GM12891 (cell line): ENCODE measurements around a stretch of chr17.

GRCh38 chr17:39709470-39710608, 10.0 kb downstream of the ERBB2 start:
- RRBS = 96% methylated on average over 3 of the region's 23 CpGs

DNA sequence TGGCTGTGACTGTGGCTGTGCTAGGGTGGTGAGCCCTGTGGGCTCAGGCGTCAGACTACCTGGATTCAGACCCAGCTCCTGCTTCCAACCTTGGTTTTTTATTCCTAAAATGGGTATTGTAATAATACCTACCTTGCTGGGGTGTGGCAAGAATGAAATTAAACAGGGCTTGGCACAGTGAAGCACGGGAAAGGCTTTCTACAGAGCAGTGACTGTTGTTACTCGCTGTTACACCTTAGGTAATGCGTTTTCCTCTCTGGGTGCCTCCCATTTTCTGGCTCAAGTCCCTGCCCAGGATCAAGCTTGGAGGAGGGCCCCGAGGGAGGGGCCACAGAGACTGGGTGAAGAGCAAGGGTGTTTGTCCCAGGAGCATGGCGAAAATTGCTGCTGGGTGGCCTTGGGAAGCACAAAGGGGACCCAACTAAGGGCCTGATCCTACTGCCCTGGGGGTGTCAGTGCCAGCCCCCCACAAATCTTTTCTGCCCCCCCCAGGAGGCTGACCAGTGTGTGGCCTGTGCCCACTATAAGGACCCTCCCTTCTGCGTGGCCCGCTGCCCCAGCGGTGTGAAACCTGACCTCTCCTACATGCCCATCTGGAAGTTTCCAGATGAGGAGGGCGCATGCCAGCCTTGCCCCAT, 13.4 kb downstream of the MIEN1 start:
- RRBS = no CpG with 5 or more reads among the region's 10 CpGs

- RRBS = 98% methylated on average over 5 of the region's 25 CpGs
These were observed 5.5 kb downstream of the MIEN1 start for GRCh38 chr17:39724519-39725600.

DNA sequence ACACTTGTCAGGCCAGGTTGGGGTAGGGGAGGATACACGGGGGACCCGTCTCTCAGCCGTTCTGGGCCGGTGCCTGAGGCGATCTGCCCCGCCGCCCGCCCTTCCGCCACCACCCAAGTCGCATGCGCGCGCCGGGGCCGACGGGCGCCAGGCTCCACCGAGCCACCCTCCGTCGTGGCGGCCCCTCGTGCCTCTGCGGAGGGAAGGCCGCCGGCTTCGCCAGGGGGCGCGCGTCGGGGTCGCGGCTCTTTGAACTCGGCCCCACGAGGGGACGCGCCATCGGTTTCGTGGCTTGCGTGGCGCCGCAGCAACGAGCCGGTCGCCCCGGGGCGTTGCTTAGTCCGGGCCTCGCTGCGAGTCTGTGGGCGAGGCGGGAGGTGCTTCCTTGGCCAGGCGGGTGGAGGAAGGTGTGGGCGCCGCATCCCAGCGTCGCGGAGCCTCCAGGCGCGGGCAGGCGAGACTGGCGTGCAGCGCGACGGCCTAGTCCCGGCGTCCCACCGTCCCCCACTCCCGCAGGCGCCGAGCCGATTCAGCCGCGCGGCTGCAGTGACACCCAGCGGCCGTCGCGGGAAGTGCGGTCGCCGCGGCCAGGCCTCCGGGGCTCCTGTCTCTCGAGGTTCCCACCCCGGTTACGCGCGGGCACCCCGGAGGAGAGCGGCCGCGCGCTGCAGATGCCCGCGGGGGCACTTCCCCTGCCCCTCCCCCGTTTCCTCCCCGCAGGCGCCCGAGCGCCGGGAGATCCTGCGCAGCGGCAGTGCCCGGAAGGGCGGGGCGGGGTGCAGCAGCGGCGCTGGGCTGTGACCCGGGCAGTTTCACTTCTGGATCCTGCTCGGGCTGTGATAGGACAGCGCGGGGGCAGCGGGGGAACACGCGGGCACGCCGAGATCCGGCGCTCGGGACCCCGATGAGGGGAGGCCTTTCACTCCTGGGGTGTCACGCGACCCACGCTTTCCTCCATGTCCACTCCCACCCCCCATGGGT, 16.4 kb downstream of the GRB7 start:
- RRBS = 1% methylated on average over 46 of the region's 124 CpGs

DNA sequence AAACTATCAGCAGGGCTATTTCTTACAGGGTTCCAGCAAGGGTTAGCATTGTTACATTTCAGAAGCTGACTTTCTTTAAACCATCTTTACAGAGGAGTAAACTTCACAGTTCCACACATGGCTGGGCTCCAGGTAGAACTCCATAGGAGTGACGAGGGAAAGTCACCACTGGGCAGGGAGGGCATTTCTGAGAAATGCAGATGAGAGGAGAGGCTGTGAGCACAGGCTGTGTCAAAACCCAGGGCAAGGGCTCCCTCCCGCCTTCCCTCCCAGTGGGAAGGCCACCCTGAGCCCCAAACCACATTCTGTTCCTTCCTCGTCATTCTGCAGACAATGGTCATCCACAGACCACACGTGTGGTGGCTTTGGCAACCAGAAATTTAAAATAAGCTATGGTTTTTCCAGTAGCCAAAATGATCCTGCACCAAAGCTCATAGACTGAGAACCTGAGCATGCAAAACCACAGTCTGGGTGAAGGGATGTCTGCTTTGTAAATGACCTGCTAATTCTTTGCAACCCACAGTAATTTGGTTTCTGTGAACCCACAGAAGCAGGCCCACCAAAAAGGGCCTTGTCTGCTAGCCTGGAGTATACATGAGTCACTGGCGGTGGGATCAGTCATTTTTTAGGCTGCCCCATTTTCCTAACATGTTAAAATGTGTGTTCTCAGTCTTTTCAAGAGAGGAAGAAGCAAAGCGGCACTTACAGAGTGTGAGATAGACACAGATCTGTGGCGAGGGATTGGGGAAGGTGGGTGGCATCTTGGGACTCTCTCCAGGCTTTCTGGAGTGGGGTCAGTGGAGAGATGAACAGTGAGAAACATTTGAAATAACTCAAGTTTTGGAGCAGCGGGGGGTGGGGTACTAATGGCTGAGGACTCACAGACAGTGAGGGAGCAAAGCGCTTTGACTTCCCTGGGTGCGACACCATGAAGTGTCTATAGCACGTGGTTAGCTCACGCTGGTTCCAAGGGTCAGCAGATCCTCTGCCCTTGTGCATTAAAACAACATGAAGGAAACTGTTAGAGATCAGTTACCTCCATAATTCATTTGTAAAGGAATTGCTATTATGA, 20.4 kb downstream of the GRB7 start:
- RRBS = no CpG with 5 or more reads among the region's 12 CpGs

GRCh38 chr17:39794706-39795160, 57.0 kb downstream of the GRB7 start:
- RRBS = no CpG with 5 or more reads among the region's 2 CpGs

- RRBS = no CpG with 5 or more reads among the region's 15 CpGs
These were observed 2.4 kb upstream of the GSDMB start for GRCh38 chr17:39920706-39921340.

DNA sequence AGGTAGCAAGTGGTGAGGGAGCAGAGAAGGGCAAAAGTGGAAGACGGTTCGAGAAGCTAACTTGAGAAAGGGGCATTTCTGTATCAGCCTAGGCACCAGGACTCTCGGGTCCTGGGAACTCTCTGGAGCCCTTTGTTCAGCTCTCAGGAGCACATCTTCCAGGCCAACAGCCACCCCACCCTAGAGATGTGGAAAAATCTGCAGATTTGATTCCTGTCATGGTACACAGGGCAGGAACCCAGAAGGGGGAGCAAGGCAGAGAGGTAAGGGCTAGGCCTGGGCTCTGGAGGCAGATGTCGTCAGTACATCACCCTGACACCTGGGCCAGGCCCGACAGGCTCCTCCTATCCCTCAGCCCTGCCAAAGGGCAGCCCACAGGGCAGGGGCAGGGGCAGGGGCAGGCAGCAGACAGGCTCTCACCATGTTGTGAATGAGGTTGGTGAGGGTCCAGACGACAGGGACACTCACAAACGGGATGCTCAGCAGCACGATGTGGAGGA, 3.7 kb downstream of the ORMDL3 start:
- RRBS = no CpG with 5 or more reads among the region's 8 CpGs

- RRBS = no CpG with 5 or more reads among the region's 7 CpGs
These were observed 14.3 kb upstream of the GSDMA start for GRCh38 chr17:39948477-39948838.

DNA sequence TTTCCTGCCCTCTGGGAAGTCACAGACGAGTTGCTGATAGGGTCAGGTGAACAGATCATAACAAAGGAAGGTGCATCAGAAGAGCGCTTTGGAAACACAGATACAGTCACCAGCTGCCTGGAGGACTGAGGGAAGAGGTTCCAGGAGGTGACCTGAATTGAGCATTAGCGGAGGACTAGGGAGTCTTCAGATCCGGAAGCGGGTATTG, 1.1 kb downstream of the GSDMA start:
- RRBS = no CpG with 5 or more reads among the region's 5 CpGs

- RRBS = no CpG with 5 or more reads among the region's 7 CpGs
These were observed 8.3 kb upstream of the PSMD3 start for GRCh38 chr17:39972155-39972780.

DNA sequence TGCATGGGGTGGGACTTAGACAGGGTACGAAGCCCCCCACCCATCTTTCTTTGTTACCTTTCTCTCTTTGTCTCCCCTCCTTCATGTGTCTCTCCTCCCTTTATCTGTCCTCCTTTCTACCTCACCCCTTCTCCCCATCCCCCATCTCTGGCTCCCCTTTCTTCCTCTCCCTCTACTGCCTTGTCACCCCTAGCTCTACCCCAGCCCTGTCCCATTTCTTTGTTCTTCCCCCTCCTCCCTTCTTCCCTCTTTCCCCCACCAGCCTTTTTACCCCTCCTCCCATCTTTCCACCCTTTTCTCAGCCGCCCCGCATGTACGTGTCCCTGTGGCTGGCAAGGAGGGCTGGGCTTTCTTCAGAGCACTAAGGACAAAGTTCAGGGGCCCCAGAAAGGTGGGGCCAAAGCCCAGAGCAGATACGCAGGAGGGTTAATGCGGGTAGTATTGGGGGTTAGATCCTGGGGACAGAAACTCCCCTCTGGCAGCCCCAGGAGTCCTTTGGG, 8.1 kb downstream of the THRA start:
- RRBS = no CpG with 5 or more reads among the region's 6 CpGs

- RRBS = no CpG with 5 or more reads among the region's 13 CpGs
These were observed 10.3 kb upstream of the MSL1 start for GRCh38 chr17:40111108-40112251.

DNA sequence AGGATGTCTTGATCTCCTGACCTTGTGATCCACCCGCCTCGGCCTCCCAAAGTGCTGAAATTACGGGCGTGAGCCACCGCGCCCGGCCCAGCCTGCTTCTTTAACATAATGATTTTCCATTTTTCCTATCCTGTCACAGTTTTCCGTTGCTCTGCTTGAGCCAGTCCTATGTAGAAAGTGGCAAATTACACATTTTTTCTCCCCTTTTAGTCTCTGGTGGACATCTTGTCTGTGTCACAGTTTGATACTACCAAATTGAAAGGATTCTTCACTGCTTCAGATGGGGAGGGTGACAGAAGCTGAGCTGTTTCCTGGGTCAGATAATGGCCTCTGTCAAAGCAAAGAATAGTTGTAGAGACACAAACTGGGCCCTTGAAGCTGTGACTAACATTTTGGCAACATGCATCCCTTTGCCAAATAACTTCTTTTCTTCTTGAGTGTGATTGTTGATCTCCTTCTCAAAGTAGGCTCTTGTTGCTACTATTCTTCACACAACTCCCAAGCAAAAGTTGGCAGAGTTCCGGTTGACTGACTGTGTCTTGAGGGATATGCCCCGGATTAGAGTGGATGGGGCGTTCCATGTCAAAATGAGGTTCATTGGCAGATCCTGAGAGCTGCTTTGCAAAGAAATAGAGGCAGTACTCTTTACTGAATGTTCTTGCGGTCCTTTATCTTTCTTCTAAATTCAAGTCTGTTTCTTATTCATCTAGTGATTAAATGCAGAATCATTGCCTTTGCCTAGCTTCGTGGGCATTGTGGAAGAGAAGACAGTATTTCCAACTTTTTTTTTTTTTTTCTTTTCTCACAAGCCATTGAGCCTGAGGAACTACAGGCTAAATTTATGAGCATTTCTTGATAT, 5.6 kb downstream of the WIPF2 start:
- RRBS = no CpG with 5 or more reads among the region's 13 CpGs

- RRBS = no CpG with 5 or more reads among the region's 8 CpGs
These were observed 18.4 kb downstream of the GJD3 start for GRCh38 chr17:40346031-40346614.

GRCh38 chr17:40352906-40353519, 11.5 kb downstream of the GJD3 start:
- RRBS = no CpG with 5 or more reads among the region's 7 CpGs

- RRBS = no CpG with 5 or more reads among the region's 7 CpGs
These were observed 19.1 kb downstream of the TOP2A start for GRCh38 chr17:40398304-40399386.

DNA sequence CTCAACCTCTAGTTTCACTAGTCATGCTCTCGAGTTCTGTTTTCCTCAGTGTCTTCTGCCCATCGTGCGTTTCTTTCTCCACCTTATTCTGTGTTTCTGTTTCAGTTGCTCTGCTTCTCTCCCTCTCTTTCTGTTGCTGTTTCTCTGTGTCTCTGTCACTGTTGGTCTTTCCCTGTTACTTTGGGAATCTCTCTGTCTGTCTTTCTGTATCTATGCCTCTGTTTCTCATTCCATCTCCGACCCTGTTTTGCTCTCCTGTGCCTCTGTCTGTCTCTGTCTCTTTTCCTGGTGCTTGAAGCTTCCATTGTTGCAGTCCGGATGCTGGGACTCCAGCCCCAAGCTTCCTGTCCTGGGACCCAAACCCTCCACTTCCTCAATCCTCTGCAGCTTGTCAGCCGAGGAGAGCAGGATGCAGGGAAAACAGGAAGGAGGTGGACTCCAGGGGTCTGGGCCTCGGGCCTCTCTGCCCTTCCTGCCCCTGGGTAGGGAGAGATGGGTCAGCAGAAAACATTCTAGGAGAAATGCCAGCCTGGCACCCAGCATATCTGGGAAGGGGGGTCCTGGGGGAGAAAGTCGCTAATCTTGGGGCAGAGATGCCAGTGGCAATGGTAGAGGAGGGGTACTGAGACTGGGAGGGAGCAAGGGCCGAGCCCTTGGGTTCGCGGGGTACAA, 2.0 kb downstream of the IGFBP4 start:
- RRBS = no CpG with 5 or more reads among the region's 11 CpGs

DNA sequence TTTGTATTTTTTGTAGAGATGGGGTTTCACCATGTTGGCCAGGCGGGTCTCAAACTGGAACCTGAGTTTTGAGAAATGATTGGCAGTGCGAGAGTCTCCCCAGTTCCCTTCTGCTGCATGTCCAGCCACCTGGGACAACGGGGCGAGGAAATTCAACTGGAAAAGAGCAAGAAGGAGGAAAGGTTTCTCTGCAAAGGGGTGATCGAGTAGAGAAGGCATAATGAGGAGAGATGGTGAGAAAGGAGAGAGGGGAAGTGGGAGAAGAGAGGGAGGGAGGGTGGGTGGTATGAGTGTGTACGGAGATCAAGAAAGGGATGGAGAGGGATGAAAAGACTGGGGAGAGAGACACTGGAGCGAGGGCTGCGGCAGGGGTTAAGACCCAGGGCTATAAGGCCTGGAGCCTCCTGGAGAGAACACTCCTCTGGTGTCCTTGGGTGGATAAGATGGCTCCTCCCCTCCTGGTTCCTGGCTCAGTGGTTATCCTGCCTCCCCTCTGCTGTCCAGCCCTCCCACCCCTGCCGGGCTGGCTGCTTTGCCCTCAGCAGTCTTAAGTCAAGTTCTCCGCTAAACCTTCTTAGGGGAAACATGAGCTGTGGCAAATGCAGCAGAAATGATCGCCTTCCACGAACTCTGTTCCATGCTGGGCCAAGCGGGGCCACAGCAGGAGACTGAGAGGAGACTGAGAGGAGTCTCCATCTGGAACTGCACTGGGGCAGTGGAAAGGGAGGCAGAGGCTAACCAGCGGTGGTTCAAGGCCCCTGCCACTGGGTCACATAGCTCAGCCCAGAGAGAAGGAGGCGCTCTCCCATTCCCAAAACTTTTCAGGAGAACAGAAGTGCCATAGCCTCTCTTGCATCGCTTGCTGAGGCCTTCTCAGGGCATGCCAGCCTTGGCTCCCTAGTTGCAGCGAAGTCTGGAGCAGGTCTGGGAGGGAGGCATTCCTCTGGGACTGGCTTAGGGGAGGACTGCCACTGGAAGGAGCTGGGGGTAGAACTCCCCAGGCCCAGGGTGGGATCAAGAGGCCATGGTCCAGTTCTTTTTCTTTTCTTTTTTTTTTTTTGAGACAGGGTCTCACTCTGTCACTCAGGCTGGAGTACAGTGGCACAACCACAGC, 27.0 kb downstream of the TNS4 start:
- RRBS = no CpG with 5 or more reads among the region's 17 CpGs

GRCh38 chr17:40528797-40529329, 27.4 kb upstream of the TNS4 start:
- RRBS = no CpG with 5 or more reads among the region's 10 CpGs